Foreskin fibroblast (primary cell): ENCODE results near the genes DUSP16 and EMP1.

DNA sequence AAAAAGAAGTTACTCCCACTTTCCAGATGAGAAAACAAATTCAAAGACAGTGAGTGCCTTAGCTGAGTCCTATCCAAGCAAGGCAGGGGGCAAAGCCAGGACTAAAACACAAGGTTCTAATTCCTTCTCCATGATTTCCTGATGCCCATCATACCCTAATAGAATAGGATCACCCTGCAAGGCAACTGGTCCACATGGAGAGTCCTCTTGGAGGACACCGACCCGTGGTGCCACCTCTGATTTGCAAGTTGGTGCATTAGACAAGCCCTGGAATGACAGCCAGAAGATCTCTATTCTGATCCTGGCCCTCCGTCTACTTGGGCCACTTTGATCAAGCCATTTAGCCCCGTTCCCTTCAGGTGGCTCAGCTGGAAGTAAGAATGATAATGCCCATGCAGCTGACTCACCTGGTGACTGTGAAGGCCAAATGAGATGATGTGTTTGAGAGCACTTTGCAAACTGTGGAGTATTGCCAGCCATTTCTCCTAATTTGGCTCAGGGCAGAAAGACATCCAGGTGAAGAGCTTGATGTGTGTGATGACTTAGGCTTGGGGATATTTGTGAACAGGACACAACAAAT lies 165.8 kb downstream of the ETV6 start:
- RRBS: no CpG with 5 or more reads among the region's 4 CpGs

GRCh38 chr12:11829632-11830906 lies 180.6 kb downstream of the ETV6 start:
- RRBS: no CpG with 5 or more reads among the region's 13 CpGs

DNA sequence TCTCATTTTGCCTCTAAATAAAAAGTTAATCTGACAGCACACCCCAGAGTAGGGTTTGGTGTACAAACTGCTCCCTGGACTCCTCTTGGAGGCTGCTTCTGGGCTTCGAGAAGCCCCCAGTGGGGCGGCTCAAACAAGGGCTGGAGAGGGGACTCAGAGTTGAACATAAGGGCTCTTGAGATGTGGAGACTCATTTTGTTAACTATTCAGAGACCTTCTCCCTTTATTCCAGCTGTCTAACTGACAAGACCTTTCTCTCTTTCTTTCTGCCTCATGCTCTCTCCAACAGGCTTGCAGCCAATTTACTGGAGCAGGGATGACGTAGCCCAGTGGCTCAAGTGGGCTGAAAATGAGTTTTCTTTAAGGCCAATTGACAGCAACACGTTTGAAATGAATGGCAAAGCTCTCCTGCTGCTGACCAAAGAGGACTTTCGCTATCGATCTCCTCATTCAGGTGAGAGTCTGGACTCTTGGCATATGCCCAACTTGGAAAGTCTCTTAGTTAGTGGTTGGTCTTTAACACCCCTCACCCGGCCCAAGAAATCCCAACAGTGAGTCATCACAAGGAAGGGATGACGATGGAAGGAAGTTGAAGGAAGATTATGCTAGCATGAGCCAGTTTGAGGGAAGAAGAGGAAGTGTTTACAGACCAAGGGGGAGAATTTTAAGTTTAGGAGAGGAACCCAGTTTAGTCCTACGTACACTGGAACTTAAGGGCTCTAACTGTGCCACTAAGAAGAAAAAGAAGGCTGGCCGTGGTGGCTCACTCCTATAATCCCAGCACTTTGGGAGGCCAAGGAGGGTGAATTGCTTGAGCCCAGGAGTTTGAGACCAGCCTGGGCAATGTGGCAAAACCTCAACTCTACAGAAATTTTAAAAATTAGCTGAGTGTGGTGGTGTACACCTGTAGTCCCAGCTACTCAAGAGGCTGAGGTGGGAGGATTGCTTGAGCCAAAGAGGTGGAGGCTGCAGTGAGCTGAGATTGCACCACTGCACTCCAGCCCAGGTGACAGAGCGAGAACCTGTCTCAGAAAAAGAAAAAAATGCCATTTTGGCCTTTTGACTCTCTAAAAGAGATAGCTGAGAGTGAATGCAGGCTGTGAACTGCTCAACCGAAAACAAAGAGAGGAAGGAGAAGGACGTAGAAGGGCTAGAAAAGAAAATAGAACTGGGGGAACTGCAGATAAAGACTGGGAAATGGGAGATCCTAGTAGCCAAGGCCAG lies 189.8 kb downstream of the ETV6 start:
- RRBS: no CpG with 5 or more reads among the region's 13 CpGs

GRCh38 chr12:12071886-12072920 lies 1.5 kb downstream of the BCL2L14 start:
- RRBS: 42% methylated on average over 3 of the region's 26 CpGs

GRCh38 chr12:12111384-12111846 lies 40.7 kb downstream of the BCL2L14 start:
- RRBS: no CpG with 5 or more reads among the region's 23 CpGs

- RRBS: no CpG with 5 or more reads among the region's 9 CpGs
Observed at GRCh38 chr12:12180939-12181668, 85.7 kb downstream of the LRP6 start.

DNA sequence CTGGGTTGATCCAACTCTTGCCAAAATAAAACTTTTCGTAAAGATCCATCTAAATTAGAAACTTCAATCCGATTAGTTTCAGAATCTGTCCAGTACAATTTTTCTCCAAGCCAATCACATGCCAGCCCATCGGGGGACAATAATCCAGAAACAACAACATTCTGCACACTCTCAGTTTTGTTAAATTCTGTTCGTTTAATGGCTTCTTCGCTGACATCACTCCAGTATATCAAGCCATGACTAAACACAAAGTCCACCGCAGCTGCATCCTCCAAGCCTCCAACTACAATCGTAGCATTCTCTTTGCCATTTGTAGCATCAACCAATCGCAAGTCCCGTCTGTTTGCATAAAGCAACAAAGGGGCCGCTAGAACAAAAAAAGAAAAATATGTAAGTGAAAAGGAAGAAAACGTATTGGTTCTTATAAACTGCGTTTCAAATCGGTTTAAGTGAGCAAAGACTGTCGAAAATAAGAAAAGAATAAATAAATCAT lies 22.5 kb downstream of the LRP6 start:
- RRBS: no CpG with 5 or more reads among the region's 14 CpGs

- RRBS: no CpG with 5 or more reads among the region's 2 CpGs
Observed at GRCh38 chr12:12379760-12380544, 23.1 kb downstream of the BORCS5 start.

DNA sequence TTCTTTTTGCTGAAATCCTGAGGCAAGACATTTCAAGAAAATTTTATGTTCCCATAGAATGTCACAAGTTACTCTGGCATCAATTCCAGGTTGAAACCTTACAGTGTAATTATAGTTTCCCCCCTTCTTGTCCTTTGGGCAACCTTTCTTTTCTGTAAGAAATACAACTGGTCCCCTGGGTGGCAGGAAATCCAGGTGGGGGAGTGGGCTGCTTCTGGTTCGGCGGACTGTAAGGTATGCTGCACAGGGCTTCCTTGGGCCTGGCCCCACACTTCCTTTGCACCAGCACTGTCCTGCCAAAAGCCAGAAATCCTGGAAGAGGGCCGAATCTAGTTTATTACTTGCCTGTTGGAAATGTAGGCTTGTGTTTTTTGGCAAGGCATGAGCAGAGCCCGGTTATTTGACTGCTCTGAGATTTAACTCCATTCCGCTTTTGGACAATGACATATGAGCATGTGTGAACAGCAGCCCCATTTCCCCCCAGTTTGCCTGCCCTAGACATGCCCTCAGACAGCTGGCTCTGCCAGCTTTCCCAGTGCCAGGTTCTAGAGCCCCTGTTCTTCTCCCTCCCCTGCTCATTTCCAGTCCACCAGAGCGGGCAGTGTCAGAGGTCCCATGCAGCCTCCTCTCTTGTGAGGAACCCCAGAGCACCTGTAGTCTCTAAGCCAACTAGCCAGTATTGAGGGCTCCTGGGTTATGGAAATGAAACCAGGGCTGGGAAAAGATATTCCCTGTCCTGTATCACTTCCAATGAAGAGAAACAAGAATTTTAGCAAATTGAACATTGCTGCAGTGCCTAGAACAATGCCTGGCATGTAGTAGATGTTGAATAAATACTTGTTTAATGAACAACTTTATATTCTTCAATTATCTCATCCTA lies 86.7 kb downstream of the BORCS5 start:
- RRBS: no CpG with 5 or more reads among the region's 6 CpGs

- RRBS: no CpG with 5 or more reads among the region's 13 CpGs
Observed at GRCh38 chr12:12482128-12483346, 80.1 kb downstream of the DUSP16 start.

- RRBS: 2% methylated on average over 32 of the region's 62 CpGs
Observed at GRCh38 chr12:12562528-12563454, at the start of gene DUSP16. Gene DUSP16, minus strand, starts transcription at chr12:12562863.

DNA sequence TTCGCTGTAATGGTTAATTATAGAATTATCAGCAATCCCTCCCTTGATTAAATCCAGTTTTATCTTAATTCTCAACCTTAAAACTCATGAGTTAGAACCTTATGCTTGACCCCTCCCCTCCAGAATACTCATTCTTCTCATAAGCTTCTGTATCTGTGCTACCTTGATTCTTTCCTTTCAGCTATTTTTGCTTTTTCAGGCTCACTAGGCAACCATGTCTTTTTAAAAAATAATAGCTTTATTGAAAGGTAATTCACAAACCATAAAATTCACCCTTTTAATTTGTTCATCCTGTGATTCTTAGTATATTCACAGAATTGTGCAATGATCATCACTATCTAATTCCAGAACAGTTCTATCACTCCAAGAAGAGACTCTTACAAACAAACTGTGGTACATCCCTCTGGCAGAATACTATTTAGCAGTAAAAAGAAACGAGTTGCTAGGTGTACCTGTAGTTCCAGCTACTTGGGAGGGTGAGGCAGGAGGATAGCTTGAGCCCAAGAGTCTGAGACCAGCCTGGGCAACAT lies 14.7 kb downstream of the CREBL2 start:
- RRBS: no CpG with 5 or more reads among the region's 2 CpGs

DNA sequence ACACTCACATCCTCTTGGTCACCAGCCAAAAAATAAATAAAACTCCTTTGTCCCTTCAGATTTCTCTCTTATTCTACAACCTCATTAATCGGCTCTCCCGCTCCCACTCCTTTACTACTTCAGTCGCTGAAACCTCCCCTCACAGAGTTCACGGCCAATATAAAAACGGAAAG lies 220 bp downstream of the GPR19 start:
- RRBS: no CpG with 5 or more reads among the region's 5 CpGs

- RRBS: no CpG with 5 or more reads among the region's 9 CpGs
Observed at GRCh38 chr12:12719423-12720376, 2.5 kb downstream of the CDKN1B start.

GRCh38 chr12:12749301-12750038 lies 32.3 kb downstream of the CDKN1B start:
- RRBS: no CpG with 5 or more reads among the region's 10 CpGs

DNA sequence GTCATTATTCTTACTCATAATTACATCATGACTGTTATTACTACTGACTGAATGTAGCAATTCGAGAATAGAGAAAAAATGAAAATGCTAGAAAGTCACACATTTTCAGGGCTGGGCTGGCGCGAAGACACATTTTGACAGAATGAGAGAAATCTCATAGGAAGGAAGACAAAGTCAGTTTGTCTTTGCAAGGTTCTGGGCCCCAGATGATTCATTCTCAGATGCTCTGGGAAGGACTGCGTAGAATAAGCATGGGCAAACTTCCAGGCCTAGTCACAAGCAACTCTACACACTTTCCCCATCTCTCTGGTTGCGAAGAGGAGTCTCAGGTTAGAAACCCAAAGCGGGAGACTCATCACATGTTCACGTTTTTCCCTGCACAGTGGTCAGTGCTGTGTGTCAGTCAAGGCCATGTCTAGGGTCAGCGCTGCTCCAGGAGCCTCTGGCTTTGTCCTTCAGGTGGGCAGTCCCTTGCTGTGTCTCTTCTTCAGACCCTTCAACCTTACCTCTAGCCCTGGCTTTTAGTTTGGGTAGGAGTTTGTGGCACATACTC lies 8.4 kb downstream of the GPRC5A start:
- RRBS: no CpG with 5 or more reads among the region's 8 CpGs

GRCh38 chr12:13195193-13195772 lies 1.2 kb upstream of the EMP1 start:
- RRBS: no CpG with 5 or more reads among the region's 5 CpGs

DNA sequence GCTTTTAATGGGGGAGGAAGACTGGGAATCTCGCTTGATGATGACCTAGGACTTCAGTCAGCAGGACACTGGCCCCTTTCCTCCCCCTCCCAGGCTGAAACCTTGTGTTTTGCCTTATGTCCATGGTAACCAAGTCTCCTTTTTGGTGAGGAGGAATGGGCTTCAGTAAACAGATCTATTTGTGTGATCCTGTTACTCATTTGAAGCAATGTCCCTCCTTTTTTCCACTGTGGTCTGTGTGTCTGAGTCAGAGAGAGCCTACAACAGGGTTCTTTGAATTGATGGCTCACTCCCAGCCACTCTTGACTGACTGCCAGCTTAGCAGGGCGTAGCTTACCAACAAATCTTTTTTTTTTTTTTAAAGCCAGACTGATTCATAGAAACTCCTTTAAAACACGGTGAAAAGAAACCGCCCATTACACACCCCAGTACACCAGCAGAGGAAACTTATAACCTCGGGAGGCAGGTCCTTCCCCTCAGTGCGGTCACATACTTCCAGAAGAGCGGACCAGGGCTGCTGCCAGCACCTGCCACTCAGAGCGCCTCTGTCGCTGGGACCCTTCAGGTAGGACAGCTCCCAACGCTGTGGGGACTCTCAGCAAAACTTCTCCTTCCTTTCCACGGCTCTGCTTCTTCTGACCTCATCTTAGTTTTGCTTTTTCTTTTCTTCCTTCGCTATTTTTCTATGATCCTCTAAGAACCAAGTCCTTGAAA lies at the start of gene EMP1:
Gene EMP1, plus strand, starts transcription at position 419 of the 714 bp plus-strand sequence.
- RRBS: no CpG with 5 or more reads among the region's 12 CpGs

- RRBS: no CpG with 5 or more reads among the region's 4 CpGs
Observed at GRCh38 chr12:13209663-13210251, 13.2 kb downstream of the EMP1 start.